Gallbladder (tissue), 1 donor: Measurements from ENCODE around the gene ZDHHC14.

DNA sequence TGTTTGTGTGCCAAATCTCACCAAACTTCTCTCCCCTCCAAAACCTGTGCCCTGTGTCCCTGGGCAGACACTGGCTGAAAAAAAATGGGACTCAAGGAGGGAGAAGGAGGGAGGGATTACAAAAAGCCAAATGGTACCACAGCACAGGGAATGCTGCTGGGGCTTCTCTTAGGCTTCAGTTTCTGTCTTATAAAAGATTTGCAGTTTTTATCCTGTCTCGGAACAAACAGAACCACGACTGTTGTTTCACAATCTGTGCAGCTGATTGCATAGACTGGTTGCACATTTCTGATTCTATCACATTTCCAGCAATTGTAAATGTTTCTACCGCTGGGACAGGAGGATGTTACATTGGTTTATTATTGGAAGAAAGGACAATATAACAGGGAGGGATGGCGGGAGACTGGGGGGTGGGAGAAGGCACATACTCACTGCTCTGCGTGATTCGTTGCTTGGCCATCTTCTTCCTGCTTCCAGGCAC lies 73.5 kb upstream of the ARID1B start:
- PRO-cap: no peak

GRCh38 chr6:156778519-156779097 lies 1.4 kb downstream of the ARID1B start:
- PRO-cap: bidirectional peak, plus-strand start at chr6:156778944, minus-strand start at chr6:156778768

GRCh38 chr6:156795769-156796354 lies 18.7 kb downstream of the ARID1B start:
- PRO-cap: no peak

- PRO-cap: no peak
These were observed 241.8 kb downstream of the ARID1B start for GRCh38 chr6:157018583-157019859.

GRCh38 chr6:157029818-157030502 lies 252.8 kb downstream of the ARID1B start:
- PRO-cap: no peak

DNA sequence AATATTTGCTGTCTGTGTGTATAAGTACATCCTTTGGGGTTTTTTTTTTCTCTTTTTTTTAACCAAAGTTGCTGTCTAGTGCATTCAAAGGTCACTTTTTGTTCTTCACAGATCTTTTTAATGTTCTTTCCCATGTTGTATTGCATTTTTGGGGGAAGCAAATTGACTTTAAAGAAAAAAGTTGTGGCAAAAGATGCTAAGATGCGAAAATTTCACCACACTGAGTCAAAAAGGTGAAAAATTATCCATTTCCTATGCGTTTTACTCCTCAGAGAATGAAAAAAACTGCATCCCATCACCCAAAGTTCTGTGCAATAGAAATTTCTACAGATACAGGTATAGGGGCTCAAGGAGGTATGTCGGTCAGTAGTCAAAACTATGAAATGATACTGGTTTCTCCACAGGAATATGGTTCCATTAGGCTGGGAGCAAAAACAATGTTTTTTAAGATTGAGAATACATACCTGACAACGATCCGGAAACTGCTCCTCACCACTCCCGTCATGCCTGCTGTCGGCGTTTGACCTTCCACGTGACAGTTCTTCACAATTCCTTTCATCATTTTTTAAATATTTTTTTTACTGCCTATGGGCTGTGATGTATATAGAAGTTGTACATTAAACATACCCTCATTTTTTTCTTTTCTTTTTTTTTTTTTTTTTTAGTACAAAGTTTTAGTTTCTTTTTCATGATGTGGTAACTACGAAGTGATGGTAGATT lies 115.1 kb downstream of the TMEM242 start:
- PRO-cap: no peak

DNA sequence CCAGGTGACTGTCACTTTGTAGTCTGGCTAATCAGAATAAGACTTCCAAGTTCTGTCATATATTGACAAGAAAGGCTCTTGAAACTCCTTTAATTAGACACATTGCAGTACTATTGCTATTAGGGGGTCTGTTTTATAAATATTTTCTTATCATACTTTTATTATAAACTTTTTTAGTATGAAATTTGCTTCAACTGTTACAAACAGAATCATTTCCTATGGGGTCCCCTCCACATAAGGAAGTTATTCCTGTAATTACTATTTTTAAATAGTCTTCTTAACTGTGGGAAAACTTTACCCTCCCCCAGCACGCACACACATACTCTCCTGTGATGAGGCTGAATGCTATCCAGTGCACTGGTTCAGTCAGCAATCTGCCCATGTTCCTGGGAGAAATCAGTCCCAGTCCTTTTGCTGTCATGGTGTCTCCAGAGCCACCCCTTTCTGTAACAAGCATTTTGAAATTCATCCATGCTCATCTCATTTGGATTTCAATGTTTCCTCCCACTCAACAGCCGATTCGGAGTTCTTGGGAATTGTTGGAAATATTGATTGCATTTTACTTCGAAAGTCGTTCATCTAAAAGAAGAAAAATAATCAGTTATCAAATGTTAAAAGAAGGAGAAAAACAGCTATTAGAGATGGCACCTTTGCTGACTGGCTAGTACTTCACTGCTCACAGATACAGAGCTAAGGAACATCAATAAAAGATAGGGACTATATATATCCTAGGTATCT lies 30.7 kb downstream of the TMEM242 start:
- PRO-cap: no peak

- PRO-cap: bidirectional peak, plus-strand start at chr6:157305497, minus-strand start at chr6:157305289
These were observed 18.3 kb downstream of the TMEM242 start for GRCh38 chr6:157304702-157305782.

DNA sequence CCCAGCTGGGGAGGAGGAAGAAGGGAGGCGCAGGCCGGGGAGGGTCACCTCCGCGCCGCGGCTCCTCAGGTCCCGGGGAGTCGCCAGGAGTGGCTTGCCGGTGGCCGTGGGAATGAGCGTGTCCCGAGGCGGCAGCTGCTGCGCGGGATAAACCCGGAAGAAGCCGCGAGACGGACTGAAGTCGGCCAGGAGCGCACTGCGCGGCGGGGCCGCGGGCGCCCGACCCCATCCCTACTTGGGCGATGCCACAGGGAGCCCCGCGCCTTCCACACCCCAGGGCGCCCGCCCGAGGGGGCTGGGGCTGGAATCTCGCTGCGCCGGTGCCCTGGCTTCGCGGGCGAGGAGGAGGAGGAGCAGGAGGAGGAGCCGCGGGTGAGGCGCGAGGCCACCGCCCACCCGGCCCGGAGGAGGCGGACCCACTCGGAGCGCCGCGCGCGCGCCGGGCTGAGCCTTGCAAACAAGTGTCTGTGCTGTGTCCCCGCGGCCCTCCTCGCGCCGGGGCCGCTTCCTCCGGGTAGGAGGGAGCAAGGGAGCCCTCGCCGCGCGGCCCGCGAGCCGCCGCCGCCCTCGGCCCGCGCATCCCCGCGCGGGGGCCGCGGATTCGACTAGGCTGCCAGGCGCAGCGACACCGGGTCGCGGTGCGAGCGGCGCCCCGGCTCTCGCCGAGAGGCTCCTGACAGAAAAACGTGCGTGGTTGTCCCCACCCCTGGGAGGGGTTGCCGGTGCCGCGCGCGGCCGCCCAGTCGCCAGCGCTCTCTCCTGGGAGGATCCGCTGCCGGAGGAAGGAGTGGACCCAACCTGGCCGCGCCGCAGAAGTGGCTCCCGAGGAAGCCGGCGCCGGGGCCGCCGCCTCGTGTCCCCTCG lies at the start of gene ZDHHC14:
ZDHHC14 (plus strand) TSS at position 447 of the 864 bp plus-strand sequence.
- PRO-cap: bidirectional peak, plus-strand start at position 168 of the sequence, minus-strand start at position 114 of the sequence; bidirectional peak, plus-strand start at position 460 of the sequence, minus-strand start at position 297 of the sequence; bidirectional peak, plus-strand start at position 749 of the sequence, minus-strand start at position 669 of the sequence

- PRO-cap: no peak
These were observed 39.0 kb downstream of the ZDHHC14 start for GRCh38 chr6:157419957-157420426.

GRCh38 chr6:157434552-157435063 lies 53.6 kb downstream of the ZDHHC14 start:
- PRO-cap: no peak

DNA sequence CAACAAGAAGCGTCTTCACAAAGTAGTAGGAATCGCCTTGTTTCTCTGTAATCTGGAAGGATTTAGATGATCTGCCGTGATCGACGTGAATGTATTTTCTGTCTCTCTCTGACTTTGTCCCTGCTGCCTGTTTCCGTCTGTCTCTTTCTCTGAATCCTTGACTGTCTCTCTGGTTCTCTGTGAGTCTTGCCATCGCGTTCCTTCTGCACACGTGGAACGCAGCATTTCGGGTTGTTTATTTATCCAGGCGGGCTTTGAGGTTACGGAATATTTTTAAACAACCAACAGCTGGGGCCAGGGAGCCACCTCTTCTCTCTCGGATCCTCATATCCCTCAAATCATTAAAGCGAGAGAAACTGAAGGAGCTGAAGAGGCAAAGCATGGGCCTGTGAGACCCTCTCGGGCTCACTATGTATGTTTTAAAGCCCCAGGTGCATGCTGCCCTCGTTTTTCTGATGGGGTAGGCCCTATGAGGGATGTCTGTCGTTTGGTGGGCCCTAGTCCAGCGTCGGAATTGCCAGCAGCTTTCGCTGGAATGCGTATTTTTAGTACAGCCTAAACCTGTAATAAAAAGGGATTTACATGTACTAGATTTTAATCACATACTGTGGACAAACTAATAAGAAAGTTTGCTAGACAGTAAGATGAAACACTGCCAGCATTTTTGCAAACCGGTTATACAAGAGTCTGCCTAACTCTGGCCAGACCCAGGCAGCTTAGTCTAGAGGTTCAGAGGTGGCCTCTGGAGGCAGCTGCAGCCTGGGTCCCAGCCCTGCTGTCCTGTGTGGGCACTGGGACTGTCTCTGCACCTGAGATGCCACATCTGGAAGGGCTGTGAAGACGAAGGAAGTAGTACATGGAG lies 216.1 kb downstream of the ZDHHC14 start:
- PRO-cap: no peak

- PRO-cap: no peak
These were observed 175.5 kb upstream of the SNX9 start for GRCh38 chr6:157647336-157648137.

DNA sequence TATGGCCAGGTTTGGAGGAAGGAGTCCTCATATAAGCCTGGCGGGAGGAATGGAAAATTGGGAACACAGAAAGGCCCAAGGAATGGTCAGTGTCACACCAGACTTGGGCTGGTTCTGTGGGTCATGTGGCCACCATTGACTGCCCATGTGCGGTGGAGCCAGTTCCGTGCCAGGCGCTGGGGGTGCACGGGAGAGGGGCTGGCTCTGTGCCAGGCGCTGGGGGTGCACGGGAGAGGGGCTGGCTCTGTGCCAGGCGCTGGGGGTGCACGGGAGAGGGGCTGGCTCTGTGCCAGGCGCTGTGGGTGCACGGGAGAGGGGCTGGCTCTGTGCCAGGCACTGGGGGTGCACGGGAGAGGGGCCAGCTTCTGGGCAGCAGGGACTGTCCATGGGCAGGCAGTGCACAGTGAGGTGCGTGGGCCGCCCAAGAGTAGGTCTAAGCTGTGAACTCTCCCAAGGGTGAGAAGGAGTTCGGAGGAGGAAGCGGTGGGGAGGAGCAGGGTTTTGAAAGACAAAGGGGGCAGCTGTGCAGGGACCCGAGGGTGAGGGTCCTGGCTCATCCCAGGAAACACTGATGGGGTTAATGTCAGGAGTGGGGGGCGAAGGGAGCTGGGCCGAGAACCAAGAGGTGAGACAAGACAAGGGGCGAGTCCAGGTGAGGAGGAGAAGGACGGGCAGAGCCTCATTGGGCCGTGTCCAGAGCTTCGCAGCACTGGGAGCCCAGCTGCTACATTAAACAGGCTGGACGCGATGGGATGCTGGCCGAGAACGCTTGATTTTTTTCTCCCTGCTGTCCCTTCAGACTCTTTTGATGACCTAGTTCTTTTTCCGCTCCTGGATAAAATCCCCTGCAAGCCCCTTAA lies 173.0 kb upstream of the SNX9 start:
- PRO-cap: no peak

DNA sequence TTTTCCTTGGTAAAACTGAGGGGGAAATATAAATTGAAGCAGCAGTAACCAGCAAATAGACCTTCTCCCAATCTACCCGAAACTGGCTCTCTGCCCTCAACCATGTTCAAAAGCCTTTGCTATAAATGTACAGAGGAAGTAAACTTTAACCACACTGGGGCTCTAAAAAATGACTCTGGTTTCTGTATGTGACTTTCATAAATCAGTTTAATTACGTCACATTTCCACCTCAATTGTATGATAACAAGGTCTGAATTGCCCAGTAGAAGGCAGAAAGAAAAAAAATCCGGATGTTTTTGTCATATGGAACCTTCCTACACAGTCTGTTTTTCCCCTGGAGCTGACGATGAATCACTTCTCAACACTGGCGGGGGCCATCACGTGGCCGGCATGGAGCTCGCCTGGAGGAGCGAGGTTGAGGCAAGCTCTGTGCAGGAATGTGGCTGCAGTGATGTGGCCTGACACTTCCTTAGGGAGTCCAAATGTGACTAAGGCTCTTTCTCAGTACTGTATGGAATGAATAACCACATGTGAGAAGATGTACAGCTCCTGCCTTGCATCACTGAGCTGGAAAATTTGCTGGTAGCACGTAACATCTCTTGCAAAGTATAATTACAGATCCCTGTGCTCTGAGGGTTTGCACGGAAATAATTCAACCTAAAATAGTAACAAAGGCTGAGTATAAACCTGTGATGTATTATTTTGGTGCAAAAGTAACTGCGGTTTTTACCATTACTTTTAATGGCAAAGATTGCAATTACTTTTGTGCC lies 58.6 kb upstream of the SNX9 start:
- PRO-cap: bidirectional peak, plus-strand start at position 326 of the sequence, minus-strand start at position 84 of the sequence

GRCh38 chr6:157768115-157768987 lies 54.7 kb upstream of the SNX9 start:
- PRO-cap: no peak

- PRO-cap: no peak
These were observed 38.6 kb downstream of the SNX9 start for GRCh38 chr6:157861218-157862410.

- PRO-cap: no peak
These were observed 60.3 kb upstream of the SYNJ2 start for GRCh38 chr6:157921389-157921816.

GRCh38 chr6:157928290-157929196 lies 53.1 kb upstream of the SYNJ2 start:
- PRO-cap: no peak

DNA sequence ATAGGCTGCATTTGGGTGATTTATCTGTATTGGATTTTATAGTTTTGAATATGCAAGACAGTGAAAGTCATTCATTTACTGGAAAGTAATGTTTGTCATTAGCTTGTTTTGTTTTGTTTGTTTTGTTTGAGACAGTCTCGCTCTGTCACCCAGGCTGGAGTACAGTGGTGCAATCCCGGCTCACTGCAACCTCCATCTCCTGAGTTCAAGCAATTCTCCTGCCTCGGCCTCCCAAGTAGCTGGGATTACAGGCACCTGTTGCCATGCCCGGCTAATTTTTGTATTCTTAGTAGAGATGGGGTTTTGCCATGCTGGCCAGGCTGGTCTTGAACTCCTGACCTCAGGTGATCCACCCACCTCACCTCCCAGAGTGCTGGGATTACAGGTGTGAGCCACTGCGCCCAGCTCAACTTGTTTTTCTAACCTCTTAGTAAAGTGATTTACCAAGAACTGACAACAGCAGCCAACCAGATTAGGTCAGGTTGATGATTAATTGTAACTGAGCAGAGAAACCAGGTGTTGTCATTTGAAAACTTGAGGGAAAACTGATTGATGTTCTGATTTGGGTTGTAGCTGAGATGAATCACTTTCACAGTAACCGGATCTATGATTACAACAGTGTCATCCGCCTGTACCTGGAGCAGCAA lies 41.2 kb upstream of the SYNJ2 start:
- PRO-cap: no peak